Vein endothelial cell (primary cell): ENCODE results near the genes TRIM69 and EID1.

DNA sequence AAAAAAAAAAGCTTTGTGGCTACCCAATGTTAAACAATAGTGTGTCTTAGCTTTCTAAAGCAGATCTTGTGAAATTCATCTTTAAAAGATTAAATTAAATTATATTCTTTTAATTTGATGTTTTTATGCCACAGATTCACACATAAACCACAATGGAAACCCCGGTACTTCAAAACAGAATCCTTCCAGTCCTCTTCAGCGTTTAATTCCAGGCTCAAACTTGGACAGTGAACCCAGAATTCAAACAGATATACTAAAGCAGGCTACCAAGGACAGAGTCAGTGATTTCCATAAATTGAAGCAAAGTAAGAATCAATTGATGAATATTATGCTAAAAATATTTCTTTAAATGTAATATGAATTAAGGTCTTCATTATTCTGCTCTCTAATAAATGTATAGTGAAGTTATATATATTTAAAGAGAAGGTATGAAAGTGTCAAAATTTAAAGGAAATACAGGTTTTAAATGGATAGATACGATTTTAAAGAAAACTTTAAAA lies 46.7 kb upstream of the CTDSPL2 start:
- CAGE, long polyA plus RNA = no peak

- CAGE, long polyA plus RNA = no peak
These were observed 405 bp upstream of the CTDSPL2 start for GRCh38 chr15:44426954-44427494.

- CAGE, long polyA plus RNA = no peak
These were observed 990 bp downstream of the PATL2 start for GRCh38 chr15:44710031-44710635.

DNA sequence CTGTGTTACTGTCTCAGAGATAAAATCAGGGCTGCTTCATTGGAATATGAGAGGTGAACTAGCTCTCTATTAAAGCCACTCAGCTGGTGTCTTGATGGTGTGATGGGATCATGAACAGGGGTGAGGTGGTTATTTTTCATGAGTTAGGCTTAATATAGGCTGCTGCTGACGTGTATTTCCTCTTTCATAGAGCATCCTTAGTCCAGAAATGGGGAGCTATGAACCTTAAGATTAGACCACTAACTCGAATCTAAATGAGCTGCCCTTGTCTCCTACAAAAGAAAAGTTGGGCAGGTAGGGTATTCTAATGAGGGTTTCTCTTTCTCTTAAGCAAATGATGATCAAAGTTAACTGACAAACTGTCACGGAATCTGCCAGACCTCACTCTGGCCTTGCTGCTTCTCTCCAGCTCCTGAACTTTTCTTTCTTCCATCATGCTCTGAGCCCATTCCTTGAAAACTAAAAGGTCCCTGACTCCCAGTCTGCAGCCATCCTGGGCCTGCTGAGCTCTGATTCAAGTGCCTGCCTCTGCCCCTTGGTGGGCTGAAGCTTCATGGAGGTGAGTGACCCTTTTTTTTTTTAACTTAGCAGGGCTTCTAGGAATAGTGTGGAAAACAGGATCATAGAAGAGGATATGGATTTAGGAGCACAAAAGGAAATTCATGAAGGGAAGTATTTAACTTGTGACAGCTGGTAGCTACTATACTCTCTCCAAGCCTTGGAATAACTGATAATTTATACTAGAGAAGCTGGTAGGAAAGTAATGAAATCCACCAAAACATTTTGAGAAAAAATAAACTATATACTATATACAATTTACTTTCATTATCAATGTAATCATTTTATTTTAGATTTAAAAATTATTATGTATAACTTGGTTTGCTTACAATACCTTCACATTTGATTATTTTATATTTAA lies at the start of gene TRIM69:
Gene TRIM69, plus strand, starts transcription at position 377 of the 919 bp plus-strand sequence.
- CAGE, long polyA plus RNA = no peak

DNA sequence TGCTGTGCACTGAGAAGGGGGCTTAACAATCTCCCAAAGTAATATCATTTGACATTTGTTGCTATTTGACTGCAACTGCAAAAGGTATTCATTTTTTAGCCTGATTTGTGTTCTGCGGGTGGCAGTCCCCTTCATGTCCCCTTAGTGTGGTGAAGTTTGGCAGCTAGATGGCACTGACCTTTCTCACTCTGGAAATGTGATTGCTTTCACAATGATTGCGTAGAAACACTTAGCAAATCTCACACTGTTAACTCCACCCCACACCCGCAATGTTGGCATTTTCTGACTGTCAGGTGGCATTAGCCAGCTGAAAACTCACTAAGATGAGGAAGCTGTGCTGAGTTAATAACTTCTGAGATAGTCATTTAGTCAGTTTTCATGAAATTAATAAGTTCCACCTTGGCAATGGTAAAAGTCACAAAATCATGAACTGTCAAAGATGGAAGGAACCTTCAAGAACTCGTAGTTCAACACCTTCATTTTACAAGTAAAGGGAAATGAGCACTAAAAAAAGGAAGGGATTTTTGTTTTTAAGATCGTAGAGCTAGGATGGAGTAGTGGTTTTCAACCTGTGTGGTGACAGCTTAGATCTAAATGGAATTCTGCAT lies 77.0 kb downstream of the TRIM69 start:
- CAGE, long polyA plus RNA = no peak

DNA sequence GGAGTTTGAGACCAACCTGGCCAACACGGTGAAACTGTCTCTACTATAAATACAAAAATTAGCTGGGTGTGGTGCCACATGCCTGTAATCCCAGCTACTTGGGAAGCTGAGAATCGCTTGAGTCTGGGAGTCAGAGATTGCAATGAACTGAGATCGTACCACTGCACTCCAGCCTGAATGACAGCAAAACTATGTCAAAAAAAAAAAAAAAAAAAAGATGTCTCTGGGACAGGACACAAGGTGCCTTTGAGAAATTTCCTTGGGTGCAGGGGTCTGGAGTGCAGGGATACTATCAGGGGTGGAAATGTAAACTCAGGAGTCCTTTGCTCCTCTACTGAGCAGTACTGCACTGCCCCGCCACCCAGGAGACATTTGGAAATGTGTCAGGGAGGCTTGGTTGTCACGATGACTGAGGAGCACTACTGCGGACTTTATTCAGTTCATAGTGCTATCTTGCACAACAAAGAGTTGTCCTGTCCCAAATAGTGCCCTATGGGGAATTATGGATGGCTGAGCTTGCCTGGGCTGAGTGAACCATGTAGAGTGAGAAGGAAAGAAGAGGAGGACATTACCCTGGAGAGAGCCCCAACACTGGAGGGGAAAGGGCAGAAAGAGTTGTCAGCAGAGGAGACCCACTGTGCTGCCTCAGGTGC lies 2.6 kb downstream of the SORD start:
- CAGE, long polyA plus RNA = no peak

- CAGE, long polyA plus RNA = no peak
These were observed 62.5 kb downstream of the SLC28A2 start for GRCh38 chr15:45314435-45314943.

- CAGE, long polyA plus RNA = no peak
These were observed 19.7 kb downstream of the C15orf48 start for GRCh38 chr15:45449747-45450966.

DNA sequence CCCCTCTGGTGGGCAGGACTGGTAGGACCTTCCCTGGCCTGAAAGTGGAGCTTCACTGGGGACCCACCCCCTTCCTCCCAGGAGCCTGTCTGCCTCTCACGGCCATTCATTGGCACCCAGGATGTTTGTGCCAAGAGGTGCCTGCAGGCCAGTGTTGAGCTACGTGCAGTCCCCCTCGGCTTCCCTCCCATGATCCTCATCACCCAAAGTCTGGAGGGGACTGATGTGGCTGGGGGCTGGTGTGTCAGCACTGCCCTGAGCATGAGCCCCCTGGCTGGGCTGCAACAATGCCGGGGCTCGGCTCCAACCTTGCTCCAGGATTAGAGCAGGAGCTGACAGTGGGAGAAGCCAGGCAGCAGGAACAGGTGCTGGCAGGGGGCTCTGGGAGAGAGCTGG lies 13.0 kb upstream of the BLOC1S6 start:
- CAGE, long polyA plus RNA = no peak

GRCh38 chr15:47718021-47719114 lies 1.1 kb downstream of the SEMA6D start:
- CAGE, long polyA plus RNA = no peak

DNA sequence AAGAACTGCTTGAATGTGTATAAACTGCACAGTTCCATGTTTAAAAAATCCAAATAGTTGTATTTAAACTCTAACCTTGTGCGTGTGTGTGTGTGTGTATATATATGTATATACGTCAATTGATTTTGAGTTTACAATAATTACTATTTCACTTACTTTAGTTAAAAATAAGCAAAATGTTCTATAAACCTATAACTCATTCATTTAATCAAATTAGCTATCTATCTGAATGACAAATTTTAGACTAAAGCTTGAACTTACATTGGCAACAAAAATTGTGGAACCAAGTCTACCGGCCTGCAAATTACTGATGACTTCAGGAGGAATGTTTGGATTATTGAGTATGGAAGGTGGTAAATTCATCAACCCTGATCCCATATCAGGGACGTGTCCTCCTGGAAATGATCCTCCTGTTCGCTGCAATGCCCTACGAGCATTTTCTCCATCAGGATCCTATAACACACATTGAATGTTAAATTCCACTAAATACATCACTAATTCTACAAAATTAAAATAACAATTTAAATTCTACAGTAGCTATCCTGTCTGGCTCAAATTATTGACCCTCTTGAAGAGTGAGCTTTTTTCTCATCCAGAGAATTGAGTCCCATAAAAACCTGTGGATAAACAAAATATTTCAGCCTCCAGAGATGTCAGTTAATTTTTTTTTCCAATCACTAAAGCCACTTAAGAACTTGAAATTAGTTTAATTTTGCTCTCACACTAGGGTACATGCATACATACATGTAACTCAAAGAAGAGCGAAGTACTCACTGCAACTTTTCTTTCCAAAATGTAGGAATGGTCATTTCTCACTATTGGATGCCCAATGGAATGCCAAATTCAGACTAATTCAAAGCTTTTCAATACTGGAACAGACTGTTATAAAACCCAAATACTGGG lies 18.5 kb downstream of the MYEF2 start:
- CAGE, long polyA plus RNA = no peak

GRCh38 chr15:48162619-48163092 lies 15.4 kb downstream of the MYEF2 start:
- CAGE, long polyA plus RNA = no peak

DNA sequence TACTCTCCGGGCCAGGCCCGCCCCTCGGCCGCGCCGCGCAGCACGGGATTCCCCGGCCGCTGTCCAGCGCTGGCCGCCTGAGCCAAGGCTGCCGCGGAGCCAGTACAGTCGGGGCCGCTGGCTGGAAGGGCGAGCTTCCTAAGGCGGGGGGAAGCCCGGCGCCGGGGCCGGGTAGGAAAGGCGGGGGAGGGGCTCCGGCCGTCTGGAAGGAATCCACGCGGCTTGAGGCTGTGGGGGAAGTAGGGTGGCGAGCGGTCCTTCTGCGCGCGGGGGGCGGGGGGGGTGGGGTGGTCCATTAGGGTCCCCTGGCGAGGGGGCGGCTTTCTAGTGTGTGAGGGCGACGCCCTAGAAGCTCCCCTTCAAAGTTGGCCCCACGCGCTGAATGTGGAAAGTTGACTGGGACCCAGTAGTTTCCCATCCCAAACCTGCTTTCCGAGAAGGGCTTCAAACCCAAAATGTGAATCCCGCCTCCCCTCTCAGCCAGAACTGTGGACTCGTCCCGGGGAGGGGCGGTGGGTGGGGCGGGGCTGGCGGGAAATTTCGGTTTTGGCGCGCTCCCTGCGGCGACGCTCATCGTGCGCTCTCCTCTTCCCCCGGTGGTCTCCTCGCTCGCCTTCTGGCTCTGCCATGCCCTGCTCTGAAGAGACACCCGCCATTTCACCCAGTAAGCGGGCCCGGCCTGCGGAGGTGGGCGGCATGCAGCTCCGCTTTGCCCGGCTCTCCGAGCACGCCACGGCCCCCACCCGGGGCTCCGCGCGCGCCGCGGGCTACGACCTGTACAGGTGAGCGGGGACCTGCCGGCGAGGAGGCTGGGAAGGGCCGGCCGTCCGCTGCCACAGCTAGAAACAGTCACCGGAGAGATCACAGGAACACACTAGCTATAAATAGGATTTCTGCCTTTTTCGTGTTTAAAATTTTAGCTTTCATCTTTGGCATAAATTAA lies 667 bp downstream of the DUT start:
- CAGE, long polyA plus RNA = no peak

DNA sequence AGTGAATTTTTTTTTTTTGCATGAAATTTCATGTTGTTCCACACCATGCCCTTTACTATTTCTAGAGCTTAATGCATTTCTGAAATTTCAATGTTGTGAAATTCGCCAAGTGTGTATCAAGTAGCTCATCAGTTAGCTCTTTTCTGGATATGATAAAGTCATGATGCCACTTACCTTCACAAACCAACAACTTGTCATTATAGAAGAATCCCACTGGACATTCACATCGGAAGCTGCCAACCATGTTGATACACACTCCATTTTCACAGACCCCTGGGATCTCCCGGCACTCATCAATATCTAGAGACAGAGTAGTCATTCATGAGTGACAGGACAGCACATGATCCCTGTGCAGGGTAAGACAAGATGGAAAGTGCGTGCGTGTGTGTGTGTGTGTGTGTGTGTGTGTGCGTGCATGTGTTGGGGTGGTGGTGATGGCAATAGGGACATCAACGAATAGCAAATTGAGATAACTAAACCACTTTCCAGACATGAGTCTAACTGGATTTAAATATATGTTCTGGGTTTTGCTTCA lies 125.3 kb downstream of the DUT start:
- CAGE, long polyA plus RNA = no peak

GRCh38 chr15:48877824-48879082 lies at the start of gene EID1:
TSS of gene EID1 (plus strand) at chr15:48878134.
- CAGE, long polyA plus RNA = start-site peak on the plus strand at chr15:48878105-48878167, 415 and 258 reads in 2 replicates

- CAGE, long polyA plus RNA = no peak
These were observed 27.0 kb upstream of the FGF7 start for GRCh38 chr15:49395798-49396765.

DNA sequence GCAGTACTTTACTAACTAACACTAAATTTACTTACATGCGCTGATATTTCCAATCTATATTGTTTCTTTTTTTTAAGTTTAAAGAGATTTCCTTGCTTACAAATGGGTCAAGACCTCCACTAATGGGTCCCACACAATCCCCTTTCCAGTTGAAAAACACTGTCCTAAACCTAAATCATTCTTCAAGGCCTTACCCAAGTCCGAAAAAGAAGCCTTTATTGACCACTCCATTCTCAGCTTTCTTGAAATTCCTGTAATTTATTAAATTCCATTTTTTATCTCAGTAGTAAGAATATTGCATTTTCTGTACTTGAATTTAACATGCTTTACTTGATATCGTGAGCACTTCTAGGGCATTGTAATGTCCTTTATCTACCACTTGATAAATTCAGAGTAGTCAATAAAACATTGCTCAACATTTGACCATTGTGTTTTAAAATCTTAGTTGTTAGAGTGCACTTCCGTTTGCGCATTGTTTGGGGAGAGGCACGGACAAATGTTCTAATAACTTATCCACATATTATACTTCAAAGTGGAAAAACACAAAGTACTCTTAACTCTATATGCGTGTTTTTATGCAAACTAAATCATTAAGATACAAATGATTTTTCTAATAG lies 570 bp downstream of the FAM227B start:
- CAGE, long polyA plus RNA = no peak

DNA sequence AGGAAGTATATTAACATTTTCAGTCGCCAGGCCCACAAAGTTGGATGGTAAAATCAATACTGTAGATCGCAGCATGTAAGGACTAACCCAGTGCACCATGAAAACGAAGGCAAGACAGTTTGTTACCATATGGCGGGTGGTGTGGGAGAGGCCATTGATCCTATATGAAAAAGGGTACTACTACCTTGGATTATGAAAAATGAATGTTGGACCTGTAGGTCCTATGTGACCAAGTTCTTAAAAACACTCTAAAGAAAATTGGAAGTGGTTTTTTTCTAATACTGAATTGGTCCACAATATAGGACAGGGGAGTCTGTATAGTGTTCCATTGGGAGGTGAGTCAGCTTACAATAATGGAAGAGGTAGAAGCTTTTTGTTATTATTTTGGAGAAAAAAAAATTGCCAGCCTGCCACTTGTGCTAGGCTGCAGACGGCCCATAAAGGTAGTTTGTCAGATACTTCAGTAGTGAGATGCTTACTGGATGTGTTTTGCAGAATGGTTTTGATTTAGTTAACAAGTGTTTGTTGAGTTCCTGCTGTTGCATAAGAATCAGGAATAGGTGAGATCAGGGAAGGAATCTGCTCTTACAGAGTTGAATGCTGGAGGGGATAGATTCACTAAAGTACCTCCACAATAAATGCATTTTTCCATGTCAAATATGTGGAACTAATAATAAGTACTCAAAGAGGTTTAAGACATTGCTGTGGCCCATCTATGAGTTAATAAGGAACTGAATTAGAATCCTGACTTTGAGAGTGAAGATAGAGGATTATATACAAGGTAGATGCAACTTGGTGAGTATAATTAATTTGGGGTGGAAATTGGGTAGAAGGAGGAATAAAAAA lies 1.0 kb downstream of the DTWD1 start:
- CAGE, long polyA plus RNA = no peak

DNA sequence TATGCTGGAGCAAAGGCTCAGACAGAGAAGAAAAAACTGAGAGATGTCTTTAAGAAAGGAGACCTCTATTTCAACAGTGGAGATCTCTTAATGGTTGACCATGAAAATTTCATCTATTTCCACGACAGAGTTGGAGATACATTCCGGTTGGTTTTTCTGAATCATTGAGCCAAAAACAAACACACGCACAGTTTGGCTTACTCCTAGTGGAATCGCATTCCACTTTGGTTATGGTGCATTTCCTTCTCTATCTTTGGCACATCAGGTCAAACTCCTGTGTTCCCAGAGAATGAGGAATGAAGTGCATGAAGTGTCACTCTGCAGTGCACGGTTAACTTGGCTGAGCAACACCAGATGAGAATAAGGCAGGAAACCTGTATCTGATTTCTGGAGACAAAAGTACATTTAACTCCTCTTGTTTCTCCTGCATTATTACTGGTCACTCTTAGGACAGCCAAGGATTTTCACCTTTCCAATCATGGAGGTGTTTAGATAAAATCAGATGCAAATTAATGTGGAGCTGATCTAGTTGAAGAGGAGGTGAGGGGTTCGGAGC lies 38.4 kb downstream of the HDC start:
- CAGE, long polyA plus RNA = no peak

- CAGE, long polyA plus RNA = no peak
These were observed 30.8 kb downstream of the HDC start for GRCh38 chr15:50234569-50235249.